Colon Carcinoma Metastatic in the Brain (tissue), 2 donors: ENCODE results near the genes SPDYE6 and PMPCB.

DNA sequence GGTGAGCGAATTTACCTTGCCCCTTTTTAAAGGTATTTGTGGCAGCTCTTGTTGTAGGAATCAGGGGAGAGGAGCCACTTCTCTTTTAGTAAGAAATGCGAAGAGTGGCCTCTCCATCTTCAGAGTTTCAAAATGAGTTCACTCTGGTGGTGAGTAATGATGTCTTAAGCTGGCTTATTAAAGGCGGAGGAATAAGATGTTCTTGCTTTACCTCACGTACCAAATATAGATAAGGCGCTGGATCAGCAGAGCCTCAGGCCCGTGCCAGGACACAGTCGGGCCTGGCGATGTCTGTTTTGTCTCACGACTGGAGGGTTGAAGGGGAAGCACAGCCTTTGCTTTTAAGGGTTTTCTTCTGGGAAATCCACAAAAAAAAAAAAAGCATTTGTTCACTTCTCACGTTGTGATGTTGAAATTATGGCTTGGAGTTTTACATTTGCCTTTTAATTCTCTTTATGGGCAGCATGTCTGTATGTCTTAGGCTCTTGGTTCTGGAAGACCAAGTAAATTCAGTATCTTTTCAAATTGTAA lies 136.1 kb downstream of the CUX1 start:
- PRO-cap, 2 experiments, result no peak in any of the 2 experiments

- PRO-cap, 2 experiments, result no peak in any of the 2 experiments
Observed at GRCh38 chr7:102040471-102040857, 223.0 kb downstream of the CUX1 start.

DNA sequence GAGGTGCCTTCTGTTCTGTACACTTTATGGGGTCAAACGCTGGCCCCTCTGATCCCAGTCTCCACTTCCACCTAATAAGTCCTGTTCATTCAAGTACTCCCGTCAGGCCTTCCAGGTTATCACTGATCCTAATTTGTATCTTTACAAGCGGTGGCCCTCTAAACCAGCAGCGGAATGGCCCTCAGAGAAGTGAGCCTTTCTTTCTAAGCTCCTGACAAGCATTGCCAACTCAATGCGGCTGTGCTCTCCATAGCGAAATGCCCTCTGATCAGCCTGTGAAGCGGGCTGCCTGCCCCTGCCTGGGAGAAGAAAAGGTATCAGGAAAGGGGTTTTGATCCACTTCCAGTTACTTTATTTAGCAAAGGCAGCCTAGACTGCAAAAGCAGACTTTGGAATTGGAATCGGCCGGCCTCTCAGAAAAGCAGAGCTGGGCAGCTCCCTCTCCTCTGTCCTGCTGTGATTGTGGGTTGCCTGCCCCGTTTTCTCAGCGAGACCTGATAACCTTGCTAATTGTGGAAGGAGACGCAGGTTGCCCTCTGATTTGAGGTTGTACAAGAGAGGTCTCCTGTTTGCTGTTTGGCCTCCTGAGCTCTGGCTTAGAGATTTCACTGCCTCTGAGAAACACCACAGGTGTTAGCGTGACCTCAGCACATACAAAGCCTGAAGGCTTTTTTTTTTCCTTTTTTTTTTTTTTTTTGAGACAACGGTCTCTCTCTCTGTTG lies 54.0 kb upstream of the SH2B2 start:
- PRO-cap, 2 experiments, result no peak in any of the 2 experiments

GRCh38 chr7:102233957-102234673 lies 52.6 kb upstream of the SH2B2 start:
- PRO-cap, 2 experiments, result no peak in any of the 2 experiments

DNA sequence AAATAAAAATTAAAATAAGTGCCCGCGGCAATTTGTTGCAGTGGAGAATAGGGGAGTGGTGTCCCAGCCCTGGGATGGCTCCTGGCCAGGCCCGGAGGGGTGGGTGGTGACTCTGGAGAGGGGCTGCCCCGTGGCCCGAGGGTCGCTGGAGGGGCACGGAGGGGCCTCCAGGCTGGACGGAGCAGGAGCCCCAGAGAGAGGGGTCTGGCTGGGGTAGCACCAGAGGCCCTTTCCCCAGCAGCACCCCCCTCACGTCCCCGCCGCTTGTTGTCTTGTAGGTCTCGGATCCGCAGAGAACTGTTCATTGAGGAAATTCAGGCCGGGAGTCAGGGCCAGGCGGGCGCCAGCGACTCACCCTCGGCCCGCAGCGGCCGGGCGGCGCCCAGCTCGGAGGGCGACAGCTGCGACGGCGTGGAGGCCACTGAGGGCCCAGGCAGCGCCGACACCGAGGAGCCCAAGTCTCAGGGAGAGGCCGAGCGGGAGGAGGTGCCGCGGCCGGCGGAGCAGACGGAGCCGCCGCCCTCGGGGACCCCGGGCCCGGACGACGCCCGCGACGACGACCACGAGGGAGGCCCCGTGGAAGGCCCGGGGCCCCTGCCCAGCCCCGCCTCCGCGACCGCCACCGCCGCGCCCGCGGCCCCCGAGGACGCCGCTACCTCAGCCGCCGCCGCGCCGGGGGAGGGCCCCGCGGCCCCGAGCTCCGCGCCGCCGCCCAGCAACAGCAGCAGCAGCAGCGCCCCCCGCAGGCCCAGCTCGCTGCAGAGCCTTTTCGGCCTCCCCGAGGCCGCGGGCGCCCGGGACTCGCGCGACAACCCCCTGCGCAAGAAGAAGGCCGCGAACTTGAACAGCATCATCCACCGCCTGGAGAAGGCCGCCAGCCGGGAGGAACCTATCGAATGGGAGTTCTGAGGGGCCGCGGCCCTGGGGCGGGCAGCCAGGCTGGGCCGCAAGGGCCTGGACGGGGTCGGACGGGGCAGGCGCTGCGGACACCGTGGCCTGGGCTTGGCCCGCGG lies 38.2 kb upstream of the SH2B2 start:
- PRO-cap, 2 experiments, result no peak in any of the 2 experiments

DNA sequence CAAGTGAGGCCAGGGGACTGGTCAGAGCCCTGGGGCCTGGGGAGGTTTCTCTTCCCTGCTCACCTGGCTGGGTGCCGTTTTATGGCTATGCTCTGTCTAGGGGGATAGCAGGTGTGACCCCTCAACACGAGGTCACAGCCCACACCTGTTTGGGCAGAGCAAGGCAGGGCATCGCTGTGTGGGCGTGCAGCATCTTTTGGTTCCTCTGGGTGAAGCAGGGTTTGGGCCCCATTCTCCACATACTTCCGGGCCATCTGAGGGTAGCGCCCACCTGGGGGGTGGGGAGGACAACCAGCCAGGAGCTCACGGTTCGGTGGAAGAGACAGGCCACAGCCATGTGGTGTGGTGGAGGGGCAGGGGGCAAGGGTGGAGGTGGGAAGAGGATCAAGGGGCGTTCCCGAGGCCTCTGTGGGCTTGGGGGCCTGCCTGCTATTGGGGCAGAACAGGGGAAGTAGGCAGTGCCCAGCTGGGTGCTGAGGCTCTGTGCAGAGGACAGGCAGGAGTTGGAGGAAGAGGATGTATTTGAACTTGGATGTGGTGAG lies 2.4 kb downstream of the SH2B2 start:
- PRO-cap, 2 experiments, result no peak in any of the 2 experiments

DNA sequence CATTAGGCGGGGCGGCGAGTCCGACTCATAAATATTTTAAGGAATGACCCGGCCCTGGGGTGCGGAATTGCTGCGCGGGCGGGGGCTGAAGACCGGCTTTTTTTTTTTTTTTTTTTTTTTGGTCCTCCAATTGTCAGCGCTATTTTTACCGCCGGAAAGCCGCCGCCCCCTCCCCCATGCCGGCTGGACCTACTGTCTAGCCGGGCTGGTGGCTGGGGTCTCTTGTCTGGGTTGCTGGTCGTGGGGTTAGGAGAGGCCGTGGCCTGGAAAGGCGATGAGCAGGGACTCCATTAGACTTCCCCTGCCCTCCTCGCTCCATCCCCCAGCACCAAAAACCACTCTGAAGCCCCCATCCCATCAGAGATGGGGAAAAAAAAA lies 6.4 kb downstream of the SH2B2 start:
- PRO-cap, 2 experiments, result no peak in any of the 2 experiments

- PRO-cap, 2 experiments, result no peak in any of the 2 experiments
Observed at GRCh38 chr7:102329258-102329814, 26.9 kb downstream of the SPDYE6 start.

GRCh38 chr7:102356311-102356848 lies at the start of gene SPDYE6:
TSS of gene SPDYE6 (minus strand) at chr7:102356444.
- PRO-cap, 2 experiments, result no peak in any of the 2 experiments

DNA sequence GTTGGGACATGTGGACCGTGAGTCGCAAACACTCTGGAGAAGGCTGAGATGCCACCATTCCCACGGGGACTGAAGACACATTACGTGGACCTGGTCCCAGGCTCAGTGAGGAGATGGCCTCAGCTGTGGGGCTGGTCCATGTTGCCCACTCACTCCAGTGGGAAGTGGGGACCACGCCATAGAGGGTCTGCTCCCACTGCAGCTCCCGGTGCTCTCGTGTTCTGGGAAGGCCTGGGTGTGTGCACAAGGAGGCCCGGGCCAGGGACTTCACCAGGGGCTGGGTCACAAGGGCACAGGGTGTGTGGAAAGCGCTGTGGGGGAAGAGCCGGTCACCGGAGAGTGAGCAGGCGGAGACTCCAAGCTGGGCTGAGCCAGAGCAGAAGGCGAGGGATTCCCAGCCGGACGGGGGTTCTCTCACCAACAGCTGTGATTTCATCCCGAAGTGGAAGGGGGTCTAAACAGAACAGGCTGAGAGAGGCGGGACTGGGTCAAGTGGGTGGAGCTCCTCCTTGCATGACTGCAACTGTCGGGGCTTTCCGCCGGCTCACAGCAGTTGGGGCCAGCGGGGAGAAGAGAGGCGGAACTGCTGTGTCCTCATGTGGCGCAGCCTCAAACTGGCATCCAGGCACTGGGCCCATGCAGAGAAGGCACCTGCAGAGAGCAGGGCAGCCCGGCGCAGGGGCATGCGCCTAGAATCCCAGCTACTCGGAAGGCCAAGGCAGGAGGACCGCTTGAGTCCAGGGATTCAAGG lies 7.7 kb upstream of the ORAI2 start:
- PRO-cap, 2 experiments, result no peak in any of the 2 experiments

- PRO-cap, 2 experiments, result no peak in any of the 2 experiments
Observed at GRCh38 chr7:102473946-102474563, 4.7 kb downstream of the POLR2J start.

- PRO-cap, 2 experiments, result no peak in any of the 2 experiments
Observed at GRCh38 chr7:102791294-102791692, 42.5 kb downstream of the FAM185A start.

GRCh38 chr7:103297129-103298246 lies at the start of gene PMPCB:
TSS of gene PMPCB (plus strand) at chr7:103297435.
- PRO-cap, 2 experiments, result peak in 2 of 2 experiments; most common plus-strand start chr7:103297456 (in 2)

GRCh38 chr7:103299088-103299629 lies 1.9 kb downstream of the PMPCB start:
- PRO-cap, 2 experiments, result no peak in any of the 2 experiments

GRCh38 chr7:103310097-103310844 lies 13.0 kb downstream of the PMPCB start:
- PRO-cap, 2 experiments, result no peak in any of the 2 experiments

DNA sequence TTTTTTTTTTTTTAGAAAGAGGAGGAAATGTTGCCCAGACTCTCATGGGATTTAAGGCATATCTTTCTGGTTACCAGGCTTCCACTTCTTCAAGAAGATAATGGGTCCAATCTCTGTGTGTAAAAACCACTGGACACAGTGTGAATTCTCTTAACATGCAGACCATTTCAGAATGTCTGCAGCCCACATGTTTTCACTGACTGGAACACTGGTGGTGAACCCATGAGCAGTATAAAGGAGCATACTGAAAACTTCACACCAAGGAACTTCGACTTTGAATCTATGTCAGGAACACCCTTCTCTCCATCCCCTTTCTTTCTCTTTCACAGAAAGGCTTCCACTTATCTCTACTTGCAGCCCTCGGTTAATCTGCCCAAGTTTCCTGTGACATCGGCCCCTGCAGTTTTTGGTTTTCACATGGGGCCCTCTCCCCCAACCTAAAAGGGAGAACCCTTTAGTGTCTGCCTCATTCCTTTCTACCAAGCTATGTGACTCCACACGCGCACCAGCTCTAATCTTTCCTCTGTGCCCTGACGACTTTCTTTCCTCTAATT lies 70.2 kb downstream of the RELN start:
- PRO-cap, 2 experiments, result no peak in any of the 2 experiments

GRCh38 chr7:104956988-104957458 lies 57.0 kb upstream of the KMT2E start:
- PRO-cap, 2 experiments, result no peak in any of the 2 experiments

- PRO-cap, 2 experiments, result no peak in any of the 2 experiments
Observed at GRCh38 chr7:104984607-104985256, 29.3 kb upstream of the KMT2E start.

DNA sequence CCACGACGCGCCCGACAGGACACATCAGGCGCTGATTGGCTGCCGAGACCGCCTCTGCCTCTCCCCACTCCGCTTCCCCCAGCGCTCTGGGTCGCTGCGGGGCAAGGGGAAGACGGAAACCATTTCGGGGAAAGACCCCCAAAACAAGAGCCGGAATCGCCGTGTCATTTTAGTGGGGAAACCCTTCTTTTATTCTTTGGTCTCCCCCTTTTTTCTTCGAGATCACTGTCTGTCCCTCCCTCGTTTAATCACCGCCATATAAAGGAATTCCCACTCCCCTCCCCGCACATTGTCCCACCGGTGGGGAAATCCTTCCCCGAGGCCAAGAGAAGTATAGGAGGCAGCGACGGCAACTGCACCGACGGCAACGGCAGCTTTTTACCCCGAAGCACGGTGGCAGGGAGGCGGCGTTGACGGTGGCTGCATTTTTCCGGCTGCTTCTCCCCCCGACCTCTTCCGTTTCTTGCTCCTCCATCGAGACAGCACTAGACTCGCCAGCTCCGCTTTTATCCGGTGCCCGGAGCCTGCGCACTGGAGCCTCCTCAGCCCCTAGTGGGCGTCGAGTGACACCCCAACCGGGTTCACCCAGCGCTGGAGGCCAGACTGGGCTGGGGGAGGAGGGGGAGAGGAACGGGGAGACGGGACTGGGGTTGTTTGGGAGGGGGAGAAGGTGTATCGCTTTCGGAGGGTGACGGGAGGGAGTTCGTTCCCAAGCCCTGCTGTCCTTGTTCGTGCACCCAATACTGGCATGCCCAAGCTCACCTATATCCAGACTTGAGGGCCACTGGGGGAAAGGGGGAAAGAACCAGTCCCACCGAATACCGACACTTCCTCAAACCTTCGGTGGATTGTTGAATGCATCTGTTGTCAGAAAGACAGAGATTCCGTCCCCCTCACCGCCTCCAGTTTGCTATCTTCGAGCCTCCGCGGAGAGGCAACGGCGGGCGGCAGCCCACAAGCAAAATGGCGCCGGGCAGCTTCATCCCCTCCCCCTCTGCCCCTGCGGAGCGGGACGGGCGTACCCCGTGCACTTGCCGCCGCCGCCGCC lies 562 bp upstream of the KMT2E start:
- PRO-cap, 2 experiments, result peak in 2 of 2 experiments; most common plus-strand start position 81 of the sequence (in 2); most common minus-strand start position 481 of the sequence (in 2)

- PRO-cap, 2 experiments, result no peak in any of the 2 experiments
Observed at GRCh38 chr7:105016195-105017103, 2.4 kb downstream of the KMT2E start.